ENCODE measurements around a stretch of chr7.

GRCh38 chr7:157203823-157204636 lies 65.3 kb downstream of the UBE3C start:
- RRBS = no CpG with 5 or more reads among the region's 8 CpGs

GRCh38 chr7:157248268-157248784 lies 88.5 kb upstream of the DNAJB6 start:
- RRBS = no CpG with 5 or more reads among the region's 14 CpGs

DNA sequence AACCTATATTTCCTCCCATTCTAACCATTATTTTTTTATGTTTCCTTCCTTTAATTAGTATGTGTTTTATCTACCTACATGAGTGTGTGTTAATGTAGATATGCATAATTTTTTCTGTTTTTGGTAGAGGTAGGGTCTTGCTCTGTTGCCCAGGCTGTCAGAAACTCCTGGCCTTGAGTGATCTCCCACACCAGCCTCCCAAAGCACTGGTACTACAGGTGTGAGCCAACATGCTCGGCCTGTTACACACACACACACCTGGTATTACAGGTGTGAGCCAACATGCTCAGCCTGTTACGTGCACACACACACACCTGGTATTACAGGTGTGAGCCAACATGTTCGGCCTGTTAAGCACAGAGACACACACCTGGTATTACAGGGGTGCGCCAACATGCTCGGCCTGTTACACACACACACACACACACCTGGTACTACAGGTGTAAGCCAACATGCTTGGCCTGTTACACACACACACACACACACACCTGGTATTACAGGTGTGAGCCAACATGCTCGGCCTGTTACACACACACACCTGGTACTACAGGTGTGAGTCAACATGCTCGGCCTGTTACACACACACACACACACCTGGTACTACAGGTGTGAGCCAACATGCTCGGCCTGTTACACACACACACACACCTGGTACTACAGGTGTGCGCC lies 72.8 kb upstream of the DNAJB6 start:
- RRBS = no CpG with 5 or more reads among the region's 9 CpGs

- RRBS = no CpG with 5 or more reads among the region's 14 CpGs
These were observed 68.2 kb upstream of the DNAJB6 start for GRCh38 chr7:157268436-157269082.

- RRBS = 47% methylated on average over 4 of the region's 6 CpGs
These were observed 50.7 kb upstream of the DNAJB6 start for GRCh38 chr7:157286234-157286463.

GRCh38 chr7:157319590-157319985 lies 17.2 kb upstream of the DNAJB6 start:
- RRBS = no CpG with 5 or more reads among the region's 7 CpGs

DNA sequence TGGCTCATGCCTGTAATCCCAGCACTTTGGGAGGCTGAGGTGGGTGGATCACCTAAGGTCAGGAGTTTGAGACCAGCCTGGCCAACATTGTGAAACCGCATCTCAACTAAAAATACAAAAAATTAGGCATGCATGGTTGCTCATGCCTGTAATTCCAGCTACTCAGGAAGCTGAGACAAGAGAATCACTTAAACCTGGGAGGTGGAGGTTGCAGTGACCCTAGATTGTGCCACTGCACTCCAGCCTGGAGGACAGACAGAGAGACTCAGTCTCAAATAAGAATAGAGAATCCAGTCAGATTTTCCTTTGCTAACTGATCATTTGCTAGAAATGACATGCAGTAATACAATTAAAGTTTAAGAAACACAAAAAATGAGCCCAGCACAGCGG lies 2.5 kb upstream of the DNAJB6 start:
- RRBS = no CpG with 5 or more reads among the region's 2 CpGs

GRCh38 chr7:157612523-157613805 lies 276.2 kb downstream of the DNAJB6 start:
- RRBS = 34% methylated on average over 50 of the region's 117 CpGs

DNA sequence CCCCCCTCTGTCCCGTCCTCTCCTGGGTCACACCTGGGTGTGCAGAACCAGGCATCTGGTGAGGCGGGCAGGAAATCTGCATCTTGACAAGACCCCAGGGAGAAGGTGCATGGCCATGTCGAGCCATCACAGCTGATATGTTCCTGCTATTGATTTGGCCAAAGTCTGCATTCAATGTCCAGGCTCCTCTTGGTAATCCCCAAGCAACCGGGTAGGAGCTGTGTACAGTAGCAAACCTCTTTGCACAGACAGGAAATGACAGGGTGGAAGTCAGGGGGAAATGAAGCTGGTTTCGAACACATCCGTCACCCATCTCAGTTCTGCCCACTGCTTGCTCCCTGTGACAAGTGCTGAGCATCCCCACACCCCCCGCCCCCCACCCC lies 554.2 kb downstream of the DNAJB6 start:
- RRBS = no CpG with 5 or more reads among the region's 7 CpGs

DNA sequence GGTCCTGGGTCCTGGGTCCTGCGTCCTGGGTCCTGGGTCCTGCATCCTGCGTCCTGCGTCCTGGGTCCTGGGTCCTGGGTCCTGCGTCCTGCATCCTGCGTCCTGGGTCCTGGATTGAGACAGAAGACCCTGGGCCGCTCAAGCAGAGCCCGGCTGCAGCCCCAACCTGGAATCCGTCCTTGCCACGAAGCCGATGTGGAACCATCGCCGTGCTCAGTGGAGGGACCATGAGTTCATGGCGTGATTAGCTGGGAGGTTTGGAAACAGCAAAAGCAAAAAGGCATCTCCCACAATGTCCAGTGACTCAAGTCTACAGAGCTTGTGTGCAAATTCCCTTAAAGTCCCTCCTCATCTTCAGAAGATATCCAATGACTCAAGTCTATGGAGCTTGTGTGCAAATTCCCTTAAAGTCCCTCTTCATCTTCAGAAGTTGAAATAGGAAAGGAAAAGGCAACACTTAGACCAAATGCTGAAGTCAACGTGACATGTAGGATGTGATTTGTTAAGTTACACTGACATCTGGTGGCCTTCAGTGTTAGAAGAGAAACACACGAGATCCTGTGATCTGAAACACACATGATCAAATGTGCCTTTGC lies 179.9 kb downstream of the PTPRN2 start:
- RRBS = no CpG with 5 or more reads among the region's 15 CpGs

GRCh38 chr7:158450458-158451361 lies 136.9 kb downstream of the PTPRN2 start:
- RRBS = no CpG with 5 or more reads among the region's 33 CpGs

DNA sequence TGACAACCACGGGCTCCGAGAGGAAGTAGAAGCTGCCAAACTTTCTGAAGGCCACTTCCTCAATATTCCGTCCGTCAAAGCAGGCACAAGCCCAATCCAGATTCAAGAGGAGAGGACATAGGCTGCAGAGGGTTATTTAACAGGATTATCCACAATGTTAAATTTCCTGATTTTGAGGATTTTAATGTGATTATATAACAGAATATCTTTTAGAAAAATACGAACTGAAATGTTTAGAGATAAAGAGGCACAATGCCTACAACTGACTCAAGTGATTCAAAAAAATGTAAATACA lies 8.4 kb downstream of the NCAPG2 start:
- RRBS = no CpG with 5 or more reads among the region's 5 CpGs

GRCh38 chr7:158775526-158776248 lies 53.6 kb downstream of the ESYT2 start:
- RRBS = no CpG with 5 or more reads among the region's 6 CpGs

DNA sequence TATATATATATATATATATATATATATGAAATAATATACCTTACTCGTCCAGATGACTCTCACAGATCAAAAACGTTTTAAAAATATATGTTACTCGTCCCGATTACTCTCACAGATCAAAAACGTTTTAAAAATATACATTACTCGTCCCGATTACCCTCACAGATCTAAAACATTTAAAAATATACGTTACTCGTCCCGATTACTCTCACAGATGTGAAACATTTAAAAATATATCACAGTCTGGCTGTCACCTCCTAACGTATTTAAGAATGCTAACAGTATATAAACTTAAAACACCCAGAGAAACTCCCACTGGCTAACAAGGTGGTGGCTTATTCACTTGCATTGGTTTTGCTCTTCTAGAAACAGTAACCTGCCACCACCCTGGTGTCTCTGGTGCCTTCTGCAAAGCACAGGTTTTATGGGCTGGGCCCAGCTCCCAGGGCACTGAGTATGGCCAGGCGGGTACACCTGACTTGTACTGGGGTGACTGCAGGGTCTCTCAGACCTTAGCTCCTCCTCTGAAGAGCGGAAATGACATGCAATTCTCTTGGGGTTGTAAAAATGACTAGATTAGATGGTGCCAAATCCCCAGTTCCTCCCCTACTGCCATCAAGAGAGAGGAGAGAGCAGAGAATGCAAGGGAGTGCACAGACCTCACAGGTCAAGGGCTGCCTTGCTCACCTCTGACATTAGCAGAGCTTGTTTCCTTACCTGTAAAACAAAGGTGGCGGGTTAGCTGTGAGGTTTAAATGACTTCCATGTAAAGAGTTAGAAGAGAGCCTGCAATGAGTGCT lies 14.8 kb downstream of the ESYT2 start:
- RRBS = no CpG with 5 or more reads among the region's 14 CpGs

GRCh38 chr7:158817327-158818037 lies 11.8 kb downstream of the ESYT2 start:
- RRBS = no CpG with 5 or more reads among the region's 3 CpGs

DNA sequence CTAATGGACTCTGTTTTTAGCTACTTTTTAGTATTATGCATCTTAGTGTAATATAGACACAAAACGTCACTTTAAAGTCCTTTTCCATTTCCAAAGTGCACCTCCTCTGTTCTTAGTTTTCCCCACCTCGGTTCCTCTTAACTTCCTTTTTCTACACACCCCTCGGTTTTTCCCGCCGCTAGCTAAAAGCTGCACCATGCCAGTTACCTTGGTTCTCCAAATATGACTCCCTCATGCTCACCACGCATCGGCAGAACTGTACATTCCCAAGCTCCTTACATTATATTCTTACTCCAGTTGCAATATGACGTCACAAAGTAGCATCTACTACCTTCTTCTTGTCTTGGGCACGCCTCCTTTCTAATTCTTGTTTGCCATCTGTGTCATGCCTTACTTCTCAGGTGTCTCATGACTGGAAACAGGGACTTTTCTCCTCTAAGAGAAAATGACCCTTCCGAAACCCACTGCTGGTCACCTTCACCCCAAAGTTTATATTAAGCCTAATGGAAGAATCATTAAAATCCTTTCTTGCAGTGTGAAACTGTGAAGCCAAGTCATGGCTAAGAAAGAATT lies 1.9 kb downstream of the ESYT2 start:
- RRBS = no CpG with 5 or more reads among the region's 10 CpGs

- RRBS = 4% methylated on average over 7 of the region's 28 CpGs
These were observed 844 bp downstream of the ESYT2 start for GRCh38 chr7:158828554-158828776.

DNA sequence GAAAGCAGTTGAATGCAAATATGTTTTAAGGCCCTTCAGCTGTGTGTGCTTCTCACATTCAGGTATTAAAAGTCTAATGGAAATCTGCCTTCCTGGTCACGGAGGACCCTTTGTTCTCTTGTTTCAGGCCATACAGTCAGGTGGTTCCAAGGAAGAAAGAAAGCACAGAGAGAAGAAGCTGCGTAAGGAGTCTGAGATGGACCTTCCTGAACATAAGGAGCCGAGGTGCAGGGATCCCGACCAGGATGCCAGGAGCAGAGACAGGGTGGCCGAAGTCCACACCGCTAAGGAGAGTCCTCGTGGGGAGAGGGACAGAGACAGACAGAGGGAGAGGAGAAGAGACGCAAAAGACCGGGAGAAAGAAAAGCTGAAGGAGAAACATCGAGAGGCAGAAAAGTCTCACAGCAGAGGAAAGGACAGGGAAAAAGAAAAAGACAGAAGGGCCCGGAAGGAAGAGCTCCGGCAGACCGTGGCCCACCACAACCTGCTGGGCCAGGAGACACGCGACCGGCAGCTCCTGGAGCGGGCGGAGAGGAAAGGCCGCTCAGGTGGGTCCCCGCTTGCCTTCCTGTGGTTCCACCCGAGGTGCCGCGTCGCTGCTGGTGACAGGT lies 14.8 kb downstream of the DYNC2I1 start:
- RRBS = 99% methylated on average over 7 of the region's 24 CpGs

- RRBS = no CpG with 5 or more reads among the region's 62 CpGs
These were observed 138.1 kb downstream of the VIPR2 start for GRCh38 chr7:159006358-159007187.

DNA sequence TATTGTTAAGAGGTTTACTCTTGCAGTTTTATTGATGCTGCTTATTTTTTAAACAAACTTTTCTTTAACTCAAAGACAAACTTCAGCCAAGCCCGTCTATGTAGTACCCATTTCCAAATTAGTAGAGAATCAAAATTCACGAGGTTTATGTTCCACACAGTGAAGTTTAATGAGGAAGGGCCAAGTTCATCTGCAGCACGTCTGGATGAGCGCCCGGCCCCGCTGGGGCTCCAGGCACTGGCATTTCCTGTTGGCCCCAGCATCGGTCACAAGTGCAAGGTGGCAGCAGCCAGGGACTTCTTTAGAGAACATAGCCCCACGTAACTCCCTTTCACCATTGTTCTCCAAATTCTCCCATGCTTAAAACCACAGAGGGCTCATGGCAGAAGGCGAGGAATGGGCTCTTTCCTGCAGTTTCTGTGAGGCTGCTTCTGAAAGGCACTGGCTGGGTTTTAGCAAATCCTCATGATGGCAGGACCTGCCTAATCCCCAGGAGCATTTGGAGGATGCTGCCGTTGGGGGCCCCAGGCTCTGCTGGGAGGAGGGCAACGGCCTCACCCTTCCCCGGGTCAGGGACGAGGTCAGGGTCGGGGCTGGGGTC lies 131.9 kb downstream of the VIPR2 start:
- RRBS = no CpG with 5 or more reads among the region's 14 CpGs

All from AG09309 (cell line).